Monocyte (primary cell): ENCODE results near the genes PARL and EIF4G1.

- PRO-cap, 2 experiments, result peak in 2 of 2 experiments; most common plus-strand start chr3:183212342 (in 2); most common minus-strand start chr3:183212225 (in 1)
These were observed 41.0 kb upstream of the B3GNT5 start for GRCh38 chr3:183212024-183212460.

DNA sequence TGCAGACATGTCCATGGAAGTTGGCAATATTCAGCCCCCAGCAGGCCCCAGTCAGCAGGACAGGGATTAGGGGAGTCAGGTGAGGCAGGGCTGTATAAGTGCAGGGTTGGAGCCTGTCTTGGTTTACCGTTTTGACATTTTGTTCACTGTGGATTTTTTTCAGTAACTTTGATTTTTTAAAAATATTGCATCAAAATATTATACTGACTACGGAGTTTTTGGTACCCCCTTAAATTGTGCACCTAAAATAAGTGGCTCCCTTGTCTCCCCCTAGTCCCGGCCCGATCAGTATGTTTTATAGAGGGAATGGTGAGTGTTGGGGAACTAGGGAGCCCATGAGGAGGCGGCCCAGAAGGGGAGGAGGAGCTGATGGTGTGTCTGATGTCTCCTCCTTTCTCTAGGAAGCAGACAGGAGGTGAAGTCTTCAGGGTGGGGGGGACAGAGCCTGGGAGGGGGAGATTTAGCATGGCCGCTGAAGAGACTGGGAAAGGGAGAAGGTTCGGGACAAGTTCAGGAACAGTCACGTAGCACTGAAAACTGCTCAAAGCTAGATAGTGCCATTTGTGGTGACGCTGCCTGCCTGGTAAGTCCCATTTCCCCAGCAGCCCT, 9.3 kb downstream of the B3GNT5 start:
- PRO-cap, 2 experiments, result peak in 1 of 2 experiments; most common plus-strand start position 346 of the sequence (in 1)

DNA sequence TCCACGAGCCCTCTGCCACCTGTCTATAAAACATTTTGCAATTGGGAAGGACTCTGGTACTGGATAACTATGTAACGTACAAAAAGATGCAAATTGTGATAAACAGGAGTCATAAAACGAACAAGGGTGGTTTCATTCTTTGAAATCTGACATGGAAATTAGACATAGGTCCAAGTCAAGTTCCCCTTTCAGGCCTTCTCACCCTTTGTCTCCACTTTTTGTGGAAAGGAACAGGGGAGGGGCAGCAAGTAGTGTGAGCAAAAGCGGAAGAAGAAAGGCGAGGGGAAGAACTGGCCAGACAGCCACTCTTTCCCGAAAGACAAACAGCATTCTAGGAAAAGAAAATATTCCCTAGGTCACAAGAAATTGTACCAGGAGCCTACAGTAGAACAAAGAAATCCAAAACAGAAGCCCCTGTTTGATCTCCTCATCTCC, 52.6 kb downstream of the MCF2L2 start:
- PRO-cap, 2 experiments, result no peak in any of the 2 experiments

DNA sequence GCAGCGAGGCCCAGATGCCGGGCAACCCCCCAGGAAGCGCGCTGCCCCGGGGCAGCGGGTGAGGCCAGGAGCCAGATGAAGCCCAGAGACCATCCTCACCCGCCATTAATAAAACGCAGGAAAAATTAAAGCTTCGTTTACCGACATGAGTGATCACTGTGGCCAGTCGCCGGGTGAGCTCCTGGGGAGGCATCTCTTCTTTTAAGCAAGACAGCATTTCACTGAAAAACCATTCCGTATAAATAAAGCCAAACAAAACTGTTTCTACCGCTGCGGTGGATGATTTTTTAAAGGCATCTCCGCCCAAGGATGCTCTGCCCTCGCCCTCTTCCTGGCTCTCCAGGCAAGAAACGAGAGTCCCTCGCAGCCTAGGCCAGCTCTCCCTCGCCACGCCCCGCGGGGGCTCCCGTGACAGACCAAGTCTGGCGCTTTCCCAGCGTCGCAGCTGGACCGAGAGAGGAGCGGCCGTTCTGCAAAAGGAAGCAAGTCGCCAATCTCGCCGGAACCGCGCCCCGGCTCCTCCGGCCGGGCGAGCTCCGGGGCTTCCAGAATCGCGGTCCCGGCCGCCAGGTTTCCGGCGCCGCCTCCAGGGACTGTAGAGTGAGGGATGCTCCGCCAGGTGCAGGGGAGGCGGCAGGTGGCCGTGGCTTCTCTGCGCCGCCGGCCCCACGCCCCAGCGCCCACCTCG, 514 bp downstream of the MCF2L2 start:
- PRO-cap, 2 experiments, result no peak in any of the 2 experiments

DNA sequence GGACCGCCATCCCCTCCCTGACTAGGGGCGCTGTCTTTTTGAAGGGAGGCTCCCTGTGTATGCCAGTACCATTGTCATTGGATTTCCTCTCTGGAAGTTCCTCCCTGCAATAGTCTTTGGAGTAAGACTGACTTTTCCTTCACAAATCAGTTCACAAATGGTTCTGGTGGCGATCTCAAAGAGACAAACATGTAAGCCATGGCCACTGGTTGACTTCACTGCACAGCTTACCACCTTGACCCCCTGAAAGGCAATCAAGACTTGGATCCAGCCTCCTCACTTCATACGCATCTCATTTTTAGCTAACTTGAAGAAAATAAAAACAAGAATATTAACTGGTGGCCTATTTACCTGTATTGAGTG, 60.7 kb upstream of the MCF2L2 start:
- PRO-cap, 2 experiments, result no peak in any of the 2 experiments

GRCh38 chr3:183508911-183509305, 46.6 kb downstream of the KLHL6 start:
- PRO-cap, 2 experiments, result no peak in any of the 2 experiments

DNA sequence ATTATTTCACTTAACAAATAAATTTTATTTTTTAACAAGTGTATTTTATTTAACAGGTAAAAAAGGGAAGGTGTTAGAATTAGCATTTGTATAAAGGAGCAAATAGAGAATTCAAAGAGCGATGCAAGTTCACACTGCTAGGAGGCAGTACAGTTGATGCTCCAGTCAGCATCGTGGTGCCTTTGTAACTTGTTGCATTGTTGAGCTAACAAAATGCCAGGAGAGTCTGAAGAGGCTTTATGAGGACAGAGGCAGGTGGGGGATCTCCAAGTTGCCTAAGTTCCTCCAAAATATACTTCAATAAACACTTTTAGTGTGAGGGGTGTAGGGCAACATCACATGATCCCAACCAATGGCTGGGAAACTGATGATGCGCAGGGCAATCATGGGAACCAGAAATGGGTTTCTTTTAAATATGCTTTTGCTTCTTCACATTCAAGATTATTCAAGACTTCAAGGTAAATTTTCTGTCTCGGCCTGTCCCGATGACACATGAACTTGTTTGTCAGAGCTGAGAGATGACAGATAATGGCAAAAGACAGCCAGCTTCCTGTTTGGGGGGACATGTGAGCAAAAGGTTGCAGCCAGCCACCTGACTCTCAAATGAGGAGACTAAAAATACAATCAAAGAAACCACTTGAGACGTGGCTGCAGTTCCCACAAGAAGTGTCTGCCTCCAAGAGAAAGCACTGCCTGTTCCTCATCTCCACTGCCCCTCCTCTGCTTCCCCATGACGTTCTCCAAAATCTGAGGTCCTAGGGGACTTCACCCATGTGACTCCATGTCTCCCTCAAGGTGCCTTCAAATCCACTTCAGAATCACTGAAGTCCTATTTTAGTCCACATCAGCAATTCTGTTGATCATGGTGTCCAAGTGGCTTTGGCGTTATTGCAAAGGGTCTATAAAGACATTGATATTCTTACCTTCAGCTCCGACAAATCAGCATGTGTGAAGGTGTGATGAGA, 39.3 kb downstream of the KLHL6 start:
- PRO-cap, 2 experiments, result peak in 2 of 2 experiments; most common plus-strand start position 636 of the sequence (in 2)

DNA sequence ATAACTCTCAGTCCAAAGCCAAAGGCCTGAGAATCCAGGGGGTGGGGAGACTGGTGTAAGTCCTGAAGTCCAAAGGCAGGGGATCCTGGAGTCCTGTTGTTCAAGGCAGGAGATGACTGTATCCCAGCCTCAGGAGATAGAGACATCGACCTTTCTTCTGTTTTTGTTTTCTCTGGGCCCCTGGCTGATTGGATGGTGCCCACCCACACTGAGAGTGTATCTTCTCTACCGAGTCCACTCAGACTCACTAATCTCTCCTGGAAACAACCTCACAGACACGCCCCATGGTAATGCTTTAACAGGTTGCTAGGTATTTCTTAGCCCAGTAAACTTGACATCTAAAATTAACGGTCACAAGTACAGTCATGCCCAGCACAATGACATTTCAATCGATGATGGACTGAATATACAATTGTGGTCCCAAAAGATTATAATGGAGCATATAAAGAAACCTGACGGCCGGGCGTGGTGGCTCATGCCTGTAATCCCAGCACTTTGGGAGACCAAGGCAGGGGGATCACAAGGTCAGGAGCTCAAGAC, 1.5 kb upstream of the KLHL6 start:
- PRO-cap, 2 experiments, result no peak in any of the 2 experiments

- PRO-cap, 2 experiments, result peak in 1 of 2 experiments; most common plus-strand start chr3:183648229 (in 1)
These were observed 12.5 kb downstream of the KLHL24 start for GRCh38 chr3:183647932-183648375.

DNA sequence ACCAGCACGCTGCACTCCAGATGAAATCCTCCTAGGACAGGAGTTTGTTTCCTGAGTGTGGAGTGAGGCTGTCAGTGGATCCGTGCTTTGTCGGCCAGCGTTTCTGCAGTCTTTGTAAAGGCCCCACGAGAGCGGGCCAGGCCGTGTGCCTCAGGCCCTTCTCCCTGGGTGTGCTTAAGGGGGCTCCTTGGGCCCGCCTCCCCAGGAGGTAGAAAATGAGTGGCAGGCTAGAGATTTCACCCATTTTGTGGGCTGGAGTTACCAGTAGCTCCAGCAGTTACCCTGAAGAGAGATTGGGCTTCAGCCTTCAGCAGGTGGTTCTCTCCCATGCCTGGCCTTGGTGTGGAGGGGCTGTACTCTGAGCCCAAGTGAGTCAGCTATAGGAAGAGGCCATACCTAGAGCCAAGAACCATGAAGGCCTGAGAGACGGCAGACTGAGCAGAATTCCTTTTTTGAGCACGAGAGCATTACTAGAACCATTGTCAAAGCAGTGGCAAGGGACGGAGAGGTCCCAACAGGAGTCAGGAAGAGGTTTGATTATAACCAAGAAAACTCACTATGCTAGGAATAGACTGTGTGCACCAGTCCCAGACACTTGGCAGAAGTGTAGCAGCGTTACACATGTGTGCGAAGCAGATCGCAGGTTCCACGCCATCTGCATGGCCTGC, 14.5 kb downstream of the MAP6D1 start:
- PRO-cap, 2 experiments, result no peak in any of the 2 experiments

DNA sequence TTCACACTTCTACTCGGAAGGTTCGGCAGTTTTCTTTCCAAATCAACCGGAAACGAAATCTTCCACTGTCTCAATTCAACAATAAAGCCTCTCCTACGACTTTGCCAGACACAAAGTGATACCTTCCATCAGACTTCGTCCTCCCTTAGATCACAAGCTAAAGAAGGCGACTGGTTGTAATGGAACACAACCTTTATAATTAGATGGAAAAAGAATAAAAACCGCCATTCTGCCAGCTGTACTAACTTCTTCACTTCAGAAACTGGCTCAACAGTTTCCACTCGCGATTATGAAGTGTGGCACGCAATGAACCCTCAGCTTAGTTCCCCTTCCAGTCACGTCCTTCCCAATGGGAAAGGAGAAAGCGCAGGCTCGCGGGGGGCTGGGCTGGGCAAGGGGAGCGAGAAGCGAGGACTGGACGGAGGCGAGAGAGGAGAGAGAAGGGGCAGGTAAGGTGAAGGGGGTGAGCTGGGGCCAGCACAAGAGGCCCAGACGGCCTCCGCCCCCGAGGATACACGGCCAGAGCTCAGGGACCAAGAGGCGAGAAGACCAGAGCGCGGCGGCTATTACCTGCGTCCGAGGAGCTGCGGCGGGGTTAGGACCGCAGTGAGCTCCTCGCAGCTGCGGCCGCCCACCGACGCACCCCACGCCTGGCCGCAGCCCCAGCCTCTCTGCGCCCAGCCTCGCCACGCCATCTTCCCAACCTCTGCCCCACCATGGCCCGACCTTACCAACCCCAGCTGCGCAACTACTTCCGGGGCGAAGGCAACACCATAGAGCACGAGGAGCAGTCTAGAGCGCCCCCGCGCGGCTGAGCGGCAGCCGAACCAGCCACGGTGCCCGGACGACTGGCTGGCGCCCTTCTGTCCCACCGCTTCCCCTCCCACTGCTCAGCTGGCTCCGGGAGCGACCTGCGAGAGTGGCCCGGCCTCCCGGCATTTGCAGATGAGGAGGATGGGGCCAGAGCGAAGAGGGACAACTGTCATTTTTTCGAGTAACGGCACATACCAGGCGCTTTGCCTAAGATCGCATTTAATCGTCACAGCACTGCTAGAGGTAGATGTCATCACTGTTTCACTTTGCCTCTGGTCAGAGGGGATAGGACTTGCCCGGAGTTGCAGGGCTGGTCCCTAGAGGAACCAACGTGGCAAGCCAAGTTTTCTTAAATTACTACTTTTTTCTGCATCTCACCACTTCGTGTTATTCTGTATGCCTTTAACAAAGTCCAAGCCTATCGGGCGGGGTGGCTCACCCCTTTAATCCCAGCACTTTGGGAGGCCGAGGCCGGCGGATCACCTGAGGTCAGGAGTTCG, at the start of gene PARL:
Gene PARL, minus strand, starts transcription at position 729 of the 1,313 bp plus-strand sequence.
- PRO-cap, 2 experiments, result peak in 2 of 2 experiments; most common minus-strand start position 673 of the sequence (in 1)

DNA sequence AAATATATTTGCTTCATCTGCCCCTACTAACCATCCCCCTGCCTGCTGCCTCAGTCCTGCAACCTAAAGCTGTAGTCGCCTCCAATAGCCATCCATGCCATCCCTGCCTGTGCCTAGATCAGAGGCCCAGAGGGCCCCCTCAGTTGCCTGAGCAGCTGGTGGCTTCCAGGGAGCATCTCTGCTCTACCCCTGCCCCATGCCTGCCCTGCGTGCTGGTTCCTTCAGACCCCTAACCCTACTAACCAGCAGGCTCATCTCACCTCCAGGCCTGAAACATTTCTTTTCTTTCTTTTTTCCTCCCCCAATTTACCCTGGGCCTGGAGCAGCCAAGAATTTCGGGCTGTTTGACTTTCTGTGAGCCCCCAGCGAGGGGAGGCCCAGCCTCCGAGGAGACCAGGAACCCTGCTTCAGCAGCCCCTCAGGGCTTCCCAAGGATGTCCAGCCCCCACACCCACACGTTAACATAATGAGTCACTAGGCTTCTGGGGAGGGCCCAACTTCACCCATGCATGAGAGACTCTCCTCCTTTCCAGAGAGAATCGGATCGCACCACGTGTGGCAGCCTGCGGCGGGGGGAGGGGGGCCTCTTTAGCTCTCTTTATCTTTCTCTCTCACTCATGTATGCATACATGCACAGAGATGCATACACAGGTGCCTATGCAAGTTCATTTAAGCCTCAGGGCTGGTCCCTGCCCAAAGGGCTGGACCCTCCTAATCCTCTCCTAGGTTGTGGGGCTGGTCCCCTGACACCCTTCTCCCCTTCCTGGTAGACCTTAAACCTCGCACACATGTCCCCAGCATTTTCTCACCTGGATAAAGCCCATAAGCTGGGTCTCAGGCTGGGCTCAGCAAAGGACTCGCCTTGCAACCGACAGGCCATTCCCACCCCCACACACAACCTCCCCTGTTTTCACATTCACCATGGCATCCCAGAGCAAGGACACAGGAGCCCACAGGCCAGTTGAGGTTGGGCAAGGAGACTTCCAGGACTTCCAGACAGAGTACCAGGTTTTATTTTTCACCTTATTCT, 3.1 kb upstream of the AP2M1 start:
- PRO-cap, 2 experiments, result peak in 1 of 2 experiments; most common plus-strand start position 564 of the sequence (in 1)

- PRO-cap, 2 experiments, result no peak in any of the 2 experiments
These were observed 7.2 kb downstream of the PSMD2 start for GRCh38 chr3:184306231-184306563.

GRCh38 chr3:184314475-184314920, at the start of gene EIF4G1:
TSS of gene EIF4G1 (plus strand) at chr3:184314606.
- PRO-cap, 2 experiments, result peak in 2 of 2 experiments; most common plus-strand start chr3:184314606 (in 2); most common minus-strand start chr3:184314657 (in 1)

DNA sequence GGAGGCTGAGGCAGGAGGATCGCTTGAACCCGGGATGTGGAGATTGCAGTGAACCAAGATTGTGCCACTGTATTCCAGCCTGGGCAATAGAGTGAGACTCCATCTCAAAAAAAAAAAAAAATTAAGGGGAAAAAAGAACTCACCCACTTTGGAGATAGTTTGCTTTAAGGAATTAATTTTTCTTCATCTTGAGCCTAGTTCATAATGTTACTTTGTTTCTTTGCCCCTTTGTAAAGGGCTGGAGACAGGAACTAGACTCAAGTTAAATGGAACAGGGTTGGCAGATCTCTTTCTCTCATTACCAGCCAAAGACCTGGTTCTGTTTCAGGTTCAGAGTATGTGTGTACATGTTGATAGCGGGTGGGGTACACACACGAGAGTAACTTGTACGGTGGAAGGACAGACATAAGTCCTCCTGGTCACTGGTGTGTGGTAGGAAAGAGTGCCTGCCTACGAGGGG, 4.6 kb downstream of the EIF4G1 start:
- PRO-cap, 2 experiments, result no peak in any of the 2 experiments

GRCh38 chr3:184322772-184323634, 8.6 kb downstream of the EIF4G1 start:
- PRO-cap, 2 experiments, result no peak in any of the 2 experiments

GRCh38 chr3:184347417-184348115, 10.2 kb downstream of the FAM131A start:
- PRO-cap, 2 experiments, result no peak in any of the 2 experiments

DNA sequence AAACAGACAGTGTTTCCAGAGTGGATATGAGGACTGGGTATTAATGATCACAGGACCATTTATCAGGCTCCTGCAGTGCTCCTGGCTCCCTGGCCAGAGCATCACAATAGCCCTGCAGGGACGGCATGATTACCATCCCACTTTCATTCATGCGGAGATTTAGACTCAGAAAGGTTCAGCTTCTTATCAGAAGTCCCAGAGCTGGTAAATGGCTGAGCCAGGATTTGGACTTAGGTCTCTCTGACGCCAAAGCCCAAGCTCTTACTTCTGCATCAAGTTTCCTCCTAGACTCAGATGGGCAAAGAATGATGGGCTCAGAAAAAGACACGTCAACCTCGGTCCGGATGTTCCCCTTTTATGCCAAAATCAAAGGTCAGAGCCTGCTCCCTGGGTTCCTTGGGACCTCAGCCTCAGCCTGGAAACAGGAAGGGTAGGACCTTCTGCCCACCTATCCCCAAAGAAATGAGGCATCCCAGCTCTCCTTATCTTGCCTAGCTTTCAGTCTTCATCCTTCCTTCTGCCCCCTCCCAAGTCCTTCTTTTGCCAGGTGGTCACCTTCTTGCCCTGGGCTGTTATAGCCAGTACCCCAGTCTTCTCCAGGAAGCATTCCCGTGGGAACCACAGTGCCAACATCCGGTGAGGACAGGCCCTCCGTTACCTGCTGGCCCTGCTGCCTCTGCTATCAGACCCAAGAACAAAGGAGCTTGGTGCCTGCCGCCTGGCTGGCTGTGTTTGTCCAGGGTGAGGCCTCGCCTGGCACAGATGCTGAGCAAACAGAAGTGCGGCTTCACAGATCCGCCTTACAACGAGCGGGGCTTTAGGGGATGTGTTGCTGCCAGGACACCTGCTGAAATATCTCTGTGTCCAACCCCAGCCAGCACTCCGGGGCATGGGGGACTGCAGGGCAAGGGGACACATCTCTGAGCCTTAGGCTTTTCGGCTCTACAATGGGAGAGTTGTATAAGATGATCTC, 2.5 kb upstream of the EPHB3 start:
- PRO-cap, 2 experiments, result no peak in any of the 2 experiments

- PRO-cap, 2 experiments, result no peak in any of the 2 experiments
These were observed 540 bp downstream of the EPHB3 start for GRCh38 chr3:184562206-184562443.

DNA sequence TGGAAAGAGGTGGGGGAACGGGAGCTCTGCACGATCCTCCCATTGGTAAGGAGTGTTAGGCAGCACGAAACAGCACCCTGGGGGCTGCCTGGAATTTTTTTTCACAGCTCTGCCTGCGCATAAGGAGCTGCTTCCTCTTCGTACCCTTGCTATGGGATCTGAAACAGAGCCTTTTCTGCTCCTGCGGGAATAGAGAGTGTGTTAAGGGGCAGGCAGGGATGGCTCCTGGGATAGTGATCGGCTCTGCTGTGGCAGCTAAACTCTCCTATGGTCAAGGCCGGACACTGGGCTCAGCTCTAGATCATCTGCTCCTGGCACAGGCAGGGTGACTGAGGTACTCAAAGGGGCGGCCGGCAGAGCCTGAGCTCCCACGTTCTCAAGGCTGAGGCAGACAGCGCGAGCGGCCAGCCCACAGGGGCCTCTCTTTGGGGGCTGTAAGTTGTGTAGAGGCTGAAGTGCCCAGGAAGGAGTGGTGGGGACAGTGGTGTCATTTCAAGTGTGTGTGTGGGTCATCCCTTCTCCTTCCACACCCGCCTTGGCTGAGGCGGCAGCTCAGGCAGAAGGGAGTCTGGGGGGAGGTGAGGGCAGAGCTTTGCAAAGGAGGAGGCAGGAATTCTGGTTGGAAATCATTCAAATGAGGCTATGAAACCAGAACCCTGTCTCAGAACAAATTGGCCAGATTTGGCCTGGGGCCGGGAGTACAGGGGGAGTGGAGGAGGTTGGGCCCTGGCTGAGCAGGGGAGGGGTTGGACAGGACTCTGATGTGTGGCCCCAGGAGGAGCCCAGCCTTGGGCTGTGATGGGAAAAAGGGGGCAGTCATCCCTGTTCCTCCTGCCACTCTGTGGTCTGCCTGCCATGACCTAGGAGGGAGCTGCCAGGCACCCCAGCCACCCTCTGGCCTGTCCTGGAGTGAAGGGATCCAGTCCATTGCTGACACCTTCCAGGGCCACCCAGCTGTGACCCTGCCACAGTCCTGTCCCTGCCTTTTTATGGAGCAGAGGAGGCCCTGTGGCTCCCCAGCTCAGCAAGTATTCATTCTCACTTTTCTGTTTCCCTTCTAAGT, 31.1 kb downstream of the EPHB3 start:
- PRO-cap, 2 experiments, result no peak in any of the 2 experiments